ENCODE measurements around the genes NOC2L and UBE2J2.

- PRO-cap, 6 experiments, result no peak in any of the 6 experiments
- RAMPAGE, long total RNA, 2 experiments, result no peak in any of the 2 experiments
- RRBS, result no CpG with 5 or more reads among the region's 15 CpGs
These were observed 121.0 kb downstream of the OR4F5 start for GRCh38 chr1:186214-186623.

- PRO-cap, 6 experiments, result peak in 2 of 6 experiments; most common plus-strand start chr1:631863 (in 2)
- RAMPAGE, long total RNA, 2 experiments, result start-site peak on the minus strand in 1 of 2 experiments, at chr1:631393-631401 at its widest, 195 reads per replicate
- RRBS, result 8% methylated on average over 1 of the region's 35 CpGs
These were observed 55.2 kb downstream of the OR4F16 start for GRCh38 chr1:630915-632003.

- PRO-cap, 6 experiments, result peak in 1 of 6 experiments; most common minus-strand start chr1:817330 (in 1)
- RAMPAGE, long total RNA, 2 experiments, result no peak in any of the 2 experiments
- RRBS, result no CpG with 5 or more reads among the region's 15 CpGs
These were observed 106.6 kb upstream of the SAMD11 start for GRCh38 chr1:817025-817660.

- PRO-cap, 6 experiments, result no peak in any of the 6 experiments
- RAMPAGE, long total RNA, 2 experiments, result no peak in any of the 2 experiments
- RRBS, result no CpG with 5 or more reads among the region's 4 CpGs
These were observed 97.1 kb upstream of the SAMD11 start for GRCh38 chr1:826771-826870.

- PRO-cap, 6 experiments, result peak in 1 of 6 experiments; most common plus-strand start chr1:869950 (in 1)
- RAMPAGE, long total RNA, 2 experiments, result no peak in any of the 2 experiments
- RRBS, result 3% methylated on average over 12 of the region's 46 CpGs
These were observed 54.0 kb upstream of the SAMD11 start for GRCh38 chr1:869751-870185.

GRCh38 chr1:925522-926322, 2.0 kb downstream of the SAMD11 start:
- PRO-cap, 6 experiments, result peak in 6 of 6 experiments; most common plus-strand start chr1:925740 (in 2); most common minus-strand start chr1:925604 (in 6)
- RAMPAGE, long total RNA, 2 experiments, result no peak in any of the 2 experiments
- RRBS, result 3% methylated on average over 11 of the region's 69 CpGs

DNA sequence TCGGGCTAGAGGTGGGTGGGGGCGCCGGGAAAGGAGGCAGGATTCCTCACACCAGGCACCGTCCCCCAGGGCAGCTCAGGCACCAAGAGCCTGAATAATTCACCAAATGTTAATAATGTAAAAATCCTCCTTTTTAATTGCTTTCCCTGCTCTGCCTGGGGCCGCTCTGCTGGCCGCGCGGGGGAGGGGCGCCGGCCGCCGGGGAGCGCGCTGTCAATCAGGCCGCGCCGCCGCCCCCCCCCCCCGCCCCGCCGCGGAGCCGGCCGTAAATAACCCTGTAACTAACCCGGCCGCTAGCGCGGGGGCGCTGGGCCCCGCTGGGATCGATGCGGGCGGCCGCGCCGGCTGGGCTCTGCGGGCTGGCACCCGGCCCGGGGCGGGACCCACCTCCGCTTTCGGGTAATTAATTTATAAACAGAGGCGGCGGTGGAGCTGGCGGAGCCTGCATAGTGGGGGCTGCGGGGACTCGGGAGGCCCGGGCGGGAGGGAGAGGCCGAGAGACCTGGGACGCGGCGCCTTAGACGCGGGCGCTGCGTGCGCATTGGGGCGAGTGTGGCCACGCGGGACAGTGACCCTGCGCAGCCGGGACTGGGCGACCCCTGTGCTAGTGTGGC, 16.4 kb downstream of the SAMD11 start:
- PRO-cap, 6 experiments, result peak in 5 of 6 experiments; most common plus-strand start position 296 of the sequence (in 5); most common minus-strand start position 171 of the sequence (in 1)
- RAMPAGE, long total RNA, 2 experiments, result no peak in any of the 2 experiments
- RRBS, result 2% methylated on average over 33 of the region's 64 CpGs

- PRO-cap, 6 experiments, result no peak in any of the 6 experiments
- RAMPAGE, long total RNA, 2 experiments, result no peak in any of the 2 experiments
- RRBS, result no CpG with 5 or more reads among the region's 7 CpGs
These were observed 13.6 kb downstream of the NOC2L start for GRCh38 chr1:945505-945813.

DNA sequence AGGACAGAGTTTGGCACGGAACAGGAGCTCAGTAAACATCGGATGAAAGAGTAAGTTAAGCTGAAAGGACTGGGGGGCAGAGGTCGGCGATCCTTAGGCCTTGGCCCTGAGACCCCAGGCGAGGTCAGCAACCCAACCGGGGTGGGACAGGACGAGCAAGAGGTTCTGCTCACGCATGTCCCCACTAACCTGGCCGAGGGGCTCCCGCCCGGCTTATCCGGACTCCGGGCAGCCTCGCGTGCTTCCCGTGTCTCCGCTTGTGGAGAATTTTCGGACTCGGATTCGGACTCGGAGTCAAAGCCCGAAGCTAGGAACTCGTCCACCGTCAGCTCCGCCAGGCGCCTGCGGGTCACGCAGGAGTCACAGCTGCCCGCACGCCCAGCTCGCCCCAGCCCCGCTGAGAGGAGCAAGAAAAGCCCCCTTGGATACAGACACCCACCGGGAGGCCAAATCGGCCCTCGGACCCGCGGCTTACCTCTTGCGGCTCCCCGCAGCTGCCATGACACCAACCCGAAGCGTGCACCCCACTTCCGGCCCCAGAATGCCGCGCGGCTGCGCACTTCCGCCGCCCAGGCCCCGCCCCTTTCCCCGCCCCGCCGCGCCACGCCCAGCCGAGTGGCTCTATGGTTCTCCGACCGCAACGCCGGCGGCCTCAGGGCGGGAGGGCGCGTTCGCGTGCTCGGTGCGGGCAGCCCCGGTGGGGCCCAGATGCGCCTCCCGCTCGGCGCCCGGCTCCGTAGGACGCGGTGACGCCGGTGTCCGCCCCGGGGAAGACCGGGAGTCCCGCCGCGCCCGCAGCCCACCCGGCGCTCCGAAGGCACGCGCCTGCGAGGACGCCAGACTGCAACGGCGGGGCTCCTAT, at the start of gene NOC2L:
NOC2L (minus strand) TSS at position 517 of the 862 bp plus-strand sequence.
- PRO-cap, 6 experiments, result peak in 6 of 6 experiments; most common plus-strand start position 707 of the sequence (in 2); most common minus-strand start position 517 of the sequence (in 5)
- RAMPAGE, long total RNA, 2 experiments, result start-site peak on the minus strand in 2 of 2 experiments, centred at positions 516 to 517 of the sequence, 115 to 195 reads per replicate
- RRBS, result under 1% methylated on average over 24 of the region's 94 CpGs

- PRO-cap, 6 experiments, result peak in 3 of 6 experiments; most common plus-strand start chr1:981681 (in 2); most common minus-strand start chr1:981561 (in 2)
- RAMPAGE, long total RNA, 2 experiments, result no peak in any of the 2 experiments
- RRBS, result no CpG with 5 or more reads among the region's 24 CpGs
These were observed 507 bp downstream of the PERM1 start for GRCh38 chr1:981277-981894.

GRCh38 chr1:1013763-1014956, 863 bp downstream of the ISG15 start:
- PRO-cap, 6 experiments, result peak in 5 of 6 experiments; most common plus-strand start chr1:1014504 (in 2); most common minus-strand start chr1:1014429 (in 3)
- RAMPAGE, long total RNA, 2 experiments, result no peak in any of the 2 experiments
- RRBS, result no CpG with 5 or more reads among the region's 52 CpGs

- PRO-cap, 6 experiments, result peak in 1 of 6 experiments; most common minus-strand start chr1:1020614 (in 1)
- RAMPAGE, long total RNA, 2 experiments, result no peak in any of the 2 experiments
- RRBS, result 2% methylated on average over 34 of the region's 57 CpGs
These were observed 664 bp downstream of the AGRN start for GRCh38 chr1:1020472-1021095.

- PRO-cap, 6 experiments, result no peak in any of the 6 experiments
- RAMPAGE, long total RNA, 2 experiments, result no peak in any of the 2 experiments
- RRBS, result 6% methylated on average over 17 of the region's 36 CpGs
These were observed 750 bp downstream of the C1orf159 start for GRCh38 chr1:1115063-1115615.

GRCh38 chr1:1126152-1126561, 10.3 kb upstream of the C1orf159 start:
- PRO-cap, 6 experiments, result no peak in any of the 6 experiments
- RAMPAGE, long total RNA, 2 experiments, result no peak in any of the 2 experiments
- RRBS, result 65% methylated on average over 4 of the region's 19 CpGs

- PRO-cap, 6 experiments, result peak in 6 of 6 experiments; most common plus-strand start chr1:1157498 (in 3); most common minus-strand start chr1:1157564 (in 1)
- RAMPAGE, long total RNA, 2 experiments, result no peak in any of the 2 experiments
- RRBS, result no CpG with 5 or more reads among the region's 35 CpGs
These were observed 16.3 kb upstream of the TTLL10 start for GRCh38 chr1:1157239-1157830.

GRCh38 chr1:1233739-1234461, 1.9 kb downstream of the B3GALT6 start:
- PRO-cap, 6 experiments, result no peak in any of the 6 experiments
- RAMPAGE, long total RNA, 2 experiments, result no peak in any of the 2 experiments
- RRBS, result 96% methylated on average over 9 of the region's 33 CpGs

GRCh38 chr1:1273729-1274572, at the start of gene UBE2J2:
Gene UBE2J2 (minus strand): TSS chr1:1273854.
- PRO-cap, 6 experiments, result peak in 6 of 6 experiments; most common plus-strand start chr1:1274036 (in 6); most common minus-strand start chr1:1273833 (in 6)
- RAMPAGE, long total RNA, 2 experiments, result no peak in any of the 2 experiments
- RRBS, result 1% methylated on average over 45 of the region's 90 CpGs

DNA sequence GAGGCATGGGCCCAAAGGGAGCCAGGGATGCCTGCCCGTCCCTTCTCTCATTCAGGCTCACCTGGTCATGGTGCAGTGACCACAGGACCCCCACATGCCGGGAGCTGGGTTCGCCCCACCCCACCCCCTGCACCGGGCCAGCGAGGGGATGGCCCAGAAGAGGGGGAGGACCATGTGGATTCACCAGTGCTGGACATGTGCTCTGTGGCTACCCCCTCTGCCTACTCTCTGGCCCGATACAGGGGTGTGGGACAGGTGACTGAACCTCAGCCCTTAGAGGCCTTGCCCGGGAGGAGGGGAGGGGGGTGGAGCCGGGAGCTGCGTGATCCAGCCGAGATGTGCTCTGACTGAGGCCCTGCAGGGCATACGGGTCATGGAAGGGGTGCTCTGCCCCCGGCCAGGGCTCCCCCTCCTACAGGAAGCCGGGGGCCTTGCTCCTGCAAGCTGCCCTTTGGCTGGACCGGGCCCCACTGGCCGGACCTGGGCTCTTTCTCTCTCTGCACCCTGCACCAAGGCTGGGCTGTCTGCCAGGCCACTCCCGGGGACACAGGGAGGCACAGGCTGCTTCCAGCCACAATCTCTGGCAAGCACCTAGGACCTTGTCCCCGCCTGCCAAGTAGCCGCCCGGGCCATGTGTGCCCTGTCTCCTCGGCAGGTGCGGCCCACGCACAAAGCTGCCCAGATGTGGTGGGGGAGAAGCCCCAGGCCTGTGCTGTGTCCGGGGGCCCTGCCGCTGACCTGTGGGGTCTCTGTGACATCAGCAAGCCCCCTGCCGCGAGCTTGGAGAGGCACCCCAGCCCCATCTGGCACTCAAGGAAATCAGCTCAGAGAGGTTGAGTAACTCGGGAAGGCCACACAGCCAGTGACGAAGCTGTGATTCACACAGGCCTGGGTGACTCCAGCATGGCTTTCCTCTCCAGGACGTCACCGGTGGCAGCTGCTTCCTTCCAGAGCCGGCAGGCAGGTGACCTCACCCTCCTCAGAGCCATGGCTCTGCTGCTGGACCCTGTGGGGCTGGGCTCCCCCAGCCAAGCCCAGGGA, 1.4 kb downstream of the SCNN1D start:
- PRO-cap, 6 experiments, result peak in 3 of 6 experiments; most common plus-strand start position 821 of the sequence (in 1); most common minus-strand start position 472 of the sequence (in 3)
- RAMPAGE, long total RNA, 2 experiments, result no peak in any of the 2 experiments
- RRBS, result 23% methylated on average over 16 of the region's 31 CpGs

- PRO-cap, 6 experiments, result peak in 1 of 6 experiments; most common minus-strand start chr1:1300174 (in 1)
- RAMPAGE, long total RNA, 2 experiments, result no peak in any of the 2 experiments
- RRBS, result 54% methylated on average over 2 of the region's 17 CpGs
These were observed 7.8 kb downstream of the ACAP3 start for GRCh38 chr1:1299818-1300342.

DNA sequence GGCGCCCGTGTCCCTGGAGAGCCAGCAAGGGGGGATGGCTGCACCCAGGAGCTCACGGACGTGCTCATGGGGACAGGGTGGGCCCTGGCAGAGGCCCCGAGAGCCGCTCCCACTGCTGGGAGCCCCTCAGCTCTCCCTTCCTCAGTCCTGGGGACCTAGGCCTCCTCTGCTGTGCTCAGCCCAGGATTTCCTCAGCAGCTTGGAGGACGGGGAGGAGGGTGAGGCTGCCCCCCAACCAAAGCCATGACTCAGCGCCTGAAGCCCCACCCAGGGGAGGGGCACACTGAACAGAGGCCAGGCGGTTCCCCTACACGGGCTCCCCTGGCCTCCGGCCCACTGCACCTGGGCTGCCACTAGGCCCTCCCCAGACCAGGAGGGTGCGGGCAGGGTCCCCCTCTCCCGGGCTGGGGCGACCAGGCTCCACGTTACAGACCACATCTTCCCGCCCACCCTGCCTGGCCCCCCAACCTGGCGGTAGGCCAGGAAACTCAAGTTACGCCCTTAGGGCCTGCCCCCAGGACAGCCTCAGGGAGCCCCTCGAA, 2.2 kb downstream of the ACAP3 start:
- PRO-cap, 6 experiments, result peak in 6 of 6 experiments; most common plus-strand start position 310 of the sequence (in 1); most common minus-strand start position 168 of the sequence (in 4)
- RAMPAGE, long total RNA, 2 experiments, result no peak in any of the 2 experiments
- RRBS, result 12% methylated on average over 3 of the region's 19 CpGs

All from heart left ventricle (tissue), 7 donors.